Bronchial lymph node (tissue), 1 donor: ENCODE measurements around the genes FOCAD, IFNW1, CDKN2B, TEK and IFNK.

GRCh38 chr9:20595031-20595767, 27.1 kb downstream of the MLLT3 start:
- PRO-cap: no peak

GRCh38 chr9:20683378-20684384, at the start of gene FOCAD:
TSS of gene FOCAD (plus strand) at chr9:20684259.
- PRO-cap: bidirectional peak, plus-strand start at chr9:20683637, minus-strand start at chr9:20683485; bidirectional peak, plus-strand start at chr9:20684285, minus-strand start at chr9:20684092

DNA sequence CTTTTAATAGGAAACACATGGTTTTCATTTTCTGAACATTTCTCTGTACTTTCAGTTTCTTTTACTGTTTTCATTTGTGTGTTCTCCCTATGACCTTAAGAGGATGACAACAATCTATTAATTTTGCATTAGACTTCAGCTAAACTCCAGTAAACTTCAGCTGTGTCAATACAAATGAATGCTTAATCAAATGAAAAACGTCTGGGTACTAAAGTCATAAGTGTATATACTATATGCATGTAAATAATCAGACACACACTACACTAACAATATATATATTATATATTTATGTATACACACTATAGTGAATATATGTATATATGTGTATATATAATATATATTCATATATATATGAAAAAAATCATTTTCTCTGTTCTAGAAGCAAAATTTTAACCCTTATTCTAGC, at the start of gene IFNW1:
IFNW1 (minus strand) TSS at position 171 of the 406 bp plus-strand sequence.
- PRO-cap: no peak

GRCh38 chr9:21519577-21520459, 37.7 kb upstream of the IFNE start:
- PRO-cap: no peak

DNA sequence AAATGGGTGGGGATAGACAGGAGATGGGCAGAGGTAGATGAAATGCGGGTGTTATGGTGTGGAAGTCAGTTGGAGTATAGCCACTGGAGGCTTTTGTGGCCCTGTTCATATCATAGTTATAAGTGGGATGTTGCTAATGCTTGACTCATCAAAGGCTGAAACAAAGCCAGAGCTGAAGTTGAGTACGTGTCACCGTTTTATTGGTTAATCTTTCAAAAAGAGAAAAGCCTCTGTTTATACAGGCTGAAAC, 33.9 kb downstream of the MTAP start:
- PRO-cap: no peak

DNA sequence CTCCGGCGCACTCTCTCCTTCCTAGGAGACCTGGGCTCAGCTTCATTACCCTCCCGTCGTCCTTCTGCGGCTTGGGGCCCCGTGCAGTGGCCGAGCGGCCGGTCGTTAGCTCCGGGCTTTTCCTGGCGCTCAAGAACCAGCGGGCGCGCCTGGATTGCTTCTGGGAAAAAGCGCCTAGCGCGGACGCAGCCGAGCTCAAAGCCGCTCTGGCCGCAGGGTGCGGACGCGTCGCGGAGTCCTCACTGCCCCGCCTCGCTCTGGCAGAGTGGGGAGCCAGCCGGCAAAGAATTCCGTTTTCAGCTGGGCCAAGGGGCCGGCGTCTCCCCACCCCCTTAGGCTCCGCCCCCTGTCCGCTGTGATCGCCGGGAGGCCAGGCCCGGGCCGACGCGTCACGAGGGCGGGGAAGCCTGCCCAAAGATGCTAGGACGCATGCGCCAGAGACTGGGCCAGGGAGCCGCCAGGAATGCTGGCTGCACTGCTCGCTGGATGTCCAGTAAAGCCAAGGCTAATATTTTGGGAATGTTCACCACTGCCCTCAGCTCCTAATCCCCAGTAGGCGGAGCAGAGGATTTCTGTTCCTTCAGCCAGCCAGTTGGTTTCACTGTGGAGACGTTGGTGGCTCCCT, at the start of gene CDKN2B:
CDKN2B (minus strand) TSS at position 267 of the 625 bp plus-strand sequence.
- PRO-cap: bidirectional peak, plus-strand start at position 437 of the sequence, minus-strand start at position 259 of the sequence

GRCh38 chr9:22109004-22109469, 99.9 kb upstream of the CDKN2B start:
- PRO-cap: no peak

GRCh38 chr9:22113778-22114459, 104.8 kb upstream of the CDKN2B start:
- PRO-cap: no peak

GRCh38 chr9:24861604-24862154, 316.0 kb upstream of the IZUMO3 start:
- PRO-cap: no peak

GRCh38 chr9:26955145-26955798, 940 bp upstream of the IFT74 start:
- PRO-cap: no peak

DNA sequence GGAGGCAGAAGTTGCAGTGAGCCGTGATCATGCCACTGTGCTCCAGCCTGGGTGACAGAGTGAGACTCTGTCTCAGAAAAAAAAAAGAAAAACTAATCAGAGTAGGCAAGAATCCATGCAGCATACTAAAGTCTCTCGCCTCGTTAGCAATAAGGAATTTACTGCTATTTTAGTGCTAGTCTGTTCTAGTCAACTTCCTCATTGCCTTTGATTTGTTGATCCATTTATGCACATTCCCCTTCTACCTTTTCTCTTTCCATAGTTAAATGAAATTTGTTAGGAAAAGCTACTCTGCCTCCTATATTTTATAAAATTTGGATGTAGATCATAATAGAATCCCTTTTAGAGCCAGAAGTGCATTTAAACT, 2.0 kb downstream of the LRRC19 start:
- PRO-cap: no peak

- PRO-cap: bidirectional peak, plus-strand start at chr9:27109490, minus-strand start at chr9:27109473
Observed at GRCh38 chr9:27108878-27109633, at the start of gene TEK. TSS of gene TEK (plus strand) at chr9:27109225.

- PRO-cap: bidirectional peak, plus-strand start at chr9:27117959, minus-strand start at chr9:27117842
Observed at GRCh38 chr9:27117698-27118174, 8.7 kb downstream of the TEK start.

GRCh38 chr9:27524110-27524719, at the start of gene IFNK:
TSS of gene IFNK (plus strand) at chr9:27524290.
- PRO-cap: no peak

- PRO-cap: no peak
Observed at GRCh38 chr9:27525006-27525581, 1.0 kb downstream of the IFNK start.

GRCh38 chr9:27525957-27526417, 1.9 kb downstream of the IFNK start:
- PRO-cap: no peak

DNA sequence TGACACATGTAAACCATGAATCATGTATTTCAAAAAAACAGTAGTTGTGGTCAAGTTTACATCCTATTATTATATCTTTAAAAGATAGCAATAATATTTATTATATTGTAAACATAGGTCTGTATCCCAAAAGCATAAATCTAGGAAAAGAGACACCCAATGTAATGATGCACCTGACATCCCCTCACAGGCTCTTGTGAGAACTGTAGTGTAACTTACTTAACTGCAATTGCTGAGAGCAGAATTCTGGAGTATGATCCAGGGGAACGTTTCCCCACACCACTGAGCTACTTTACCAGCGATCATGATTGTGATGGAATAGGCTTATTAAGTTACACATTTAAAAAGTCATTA, 18.3 kb upstream of the MOB3B start:
- PRO-cap: no peak

DNA sequence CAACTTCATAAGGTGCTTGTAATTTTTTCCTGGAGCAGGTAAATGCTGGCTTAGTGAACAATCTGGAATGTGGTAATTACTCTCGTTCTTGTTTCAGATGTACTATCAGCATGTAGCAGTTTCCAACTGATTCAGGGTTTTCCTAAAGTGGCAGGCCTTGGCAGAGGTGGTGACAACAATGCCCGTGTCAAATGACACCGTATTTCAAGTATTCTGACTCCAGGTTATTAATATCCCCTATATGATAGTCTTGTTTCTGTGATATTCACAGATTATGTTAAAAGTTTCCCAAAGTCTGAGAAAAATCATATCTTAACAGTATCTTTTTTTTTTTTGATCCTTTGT, 1.2 kb downstream of the C9orf72 start:
- PRO-cap: no peak

DNA sequence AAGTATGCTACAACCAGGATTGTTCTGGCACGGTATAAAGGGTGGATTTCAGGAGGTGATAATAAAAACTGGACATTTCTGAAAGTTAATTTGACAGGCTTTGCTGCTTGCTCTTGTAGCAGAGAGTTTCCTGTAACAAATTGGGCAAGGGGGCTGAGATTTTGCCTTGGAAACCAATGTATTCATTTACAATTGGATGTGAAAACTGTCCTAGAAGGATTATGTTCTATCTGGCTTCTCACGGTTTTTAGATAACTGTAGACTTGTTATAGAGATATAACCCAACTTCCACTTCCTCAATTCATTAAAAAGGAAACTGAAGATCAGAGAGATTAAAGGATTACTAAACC, 129.8 kb upstream of the C9orf72 start:
- PRO-cap: no peak

- PRO-cap: no peak
Observed at GRCh38 chr9:27865167-27865502, 291.9 kb upstream of the C9orf72 start.